Subcutaneous preadipocyte (primary cell): ENCODE results near the genes STK26, GPC3, CT45A2 and SAGE1.

DNA sequence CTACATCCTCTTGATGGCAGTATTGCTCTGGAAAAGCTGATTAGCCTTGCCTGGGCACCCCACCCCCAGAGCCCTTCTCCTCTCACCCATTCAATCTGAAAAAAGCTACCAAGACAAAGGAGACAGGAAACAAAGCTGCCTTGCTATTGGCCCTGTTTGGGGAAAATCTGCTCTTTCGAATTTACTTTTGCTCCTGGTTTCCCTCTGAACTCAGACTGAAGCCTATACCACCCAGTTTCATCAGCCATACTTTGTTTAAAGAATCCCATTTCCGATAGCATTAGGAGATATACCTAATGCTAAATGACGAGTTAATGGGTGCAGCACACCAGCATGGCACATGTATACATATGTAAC lies 195.1 kb upstream of the STK26 start:
- CAGE, long polyA plus RNA: no peak

DNA sequence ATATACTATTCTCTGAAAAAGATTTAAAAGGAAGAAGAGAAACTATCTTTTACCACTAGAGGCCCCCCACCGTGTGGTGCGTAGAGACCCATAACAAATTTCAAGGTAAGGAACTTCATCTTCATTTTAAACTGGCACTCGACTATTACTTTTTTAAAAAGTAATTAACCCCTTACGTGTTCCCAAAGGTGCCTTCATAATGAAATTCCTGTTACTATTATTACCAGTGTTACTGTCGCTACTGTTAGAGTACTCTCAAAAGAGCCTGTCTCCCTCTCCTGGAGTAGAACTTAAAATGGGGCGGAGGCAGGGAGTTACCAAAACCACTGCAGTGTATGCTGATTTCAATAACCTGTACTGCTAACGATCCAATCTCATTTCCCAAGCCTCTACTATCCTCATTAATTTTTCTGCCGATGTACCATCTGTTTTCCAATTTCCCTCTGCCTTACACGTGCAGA lies 888 bp upstream of the STK26 start:
- CAGE, long polyA plus RNA: no peak

- CAGE, long polyA plus RNA: no peak
Observed at GRCh38 chrX:132022645-132023423, at the start of gene STK26. STK26 (plus strand) TSS chrX:132023302.

DNA sequence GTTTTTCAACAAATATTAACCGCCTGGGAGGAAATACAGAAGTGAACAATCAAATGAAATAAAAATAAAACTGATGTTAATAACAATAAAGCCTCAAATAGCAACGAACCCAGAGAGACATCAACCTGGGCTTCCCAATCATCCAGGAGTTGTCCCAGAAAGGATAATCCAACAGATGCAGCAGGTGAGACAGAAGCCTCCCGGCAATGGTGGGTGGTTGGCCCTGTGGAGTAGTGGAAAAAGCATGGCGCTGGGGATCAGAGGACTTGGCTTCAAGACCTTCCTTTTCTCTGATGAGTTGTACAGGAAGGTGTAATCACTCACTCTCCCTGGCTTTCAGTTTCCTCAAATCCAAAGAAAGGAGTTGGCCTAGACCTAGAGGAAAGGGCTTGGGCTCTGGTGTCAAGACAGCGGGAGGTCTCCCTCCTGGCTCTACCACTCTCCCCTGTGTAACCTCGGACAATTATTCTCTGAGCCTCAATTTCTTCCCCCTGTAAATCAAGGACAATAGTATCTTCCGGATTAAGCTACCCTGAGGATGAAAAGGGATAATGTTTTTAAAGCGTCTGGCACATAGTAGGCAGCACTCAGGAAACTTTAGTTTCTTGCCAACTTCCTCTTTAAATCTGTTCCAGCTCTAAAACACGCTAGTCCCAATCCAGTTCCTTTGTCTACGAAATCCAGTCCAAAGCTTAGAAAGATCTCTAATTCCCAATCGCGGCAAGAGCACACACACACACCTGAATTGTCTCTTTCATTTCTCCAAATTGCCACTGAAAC lies 29.7 kb upstream of the GPC4 start:
- CAGE, long polyA plus RNA: no peak

- CAGE, long polyA plus RNA: no peak
Observed at GRCh38 chrX:133985360-133986172, at the start of gene GPC3. GPC3 (minus strand) TSS chrX:133985594.

DNA sequence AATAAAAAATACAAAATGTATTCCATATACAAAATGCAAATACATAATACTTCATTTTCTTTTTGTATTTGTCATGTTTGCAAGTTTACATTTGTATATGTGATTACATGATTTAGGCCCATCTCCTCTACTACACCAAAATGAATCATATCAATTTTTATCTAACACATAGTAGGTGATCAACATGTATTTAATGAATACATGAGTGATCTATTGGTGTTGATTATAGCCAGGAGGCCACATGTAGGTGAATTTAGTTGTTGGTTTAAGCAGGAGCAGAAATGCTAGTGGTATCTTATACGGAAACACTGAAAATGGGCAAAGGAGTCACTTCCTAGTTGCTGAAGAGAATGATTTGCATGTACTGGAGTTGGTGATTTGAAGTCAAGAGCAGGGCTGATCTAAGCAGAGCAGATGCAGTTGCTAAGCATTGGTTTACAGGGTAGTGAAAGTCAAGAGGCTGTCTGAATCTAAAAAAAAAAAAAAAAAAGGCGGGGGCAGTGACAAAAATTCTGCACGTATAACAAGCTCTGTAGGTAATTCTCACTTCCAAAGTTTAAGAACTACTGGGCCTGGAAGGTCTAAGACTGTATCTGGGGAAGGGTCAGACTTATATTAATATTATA lies 3.6 kb upstream of the PHF6 start:
- CAGE, long polyA plus RNA: no peak

DNA sequence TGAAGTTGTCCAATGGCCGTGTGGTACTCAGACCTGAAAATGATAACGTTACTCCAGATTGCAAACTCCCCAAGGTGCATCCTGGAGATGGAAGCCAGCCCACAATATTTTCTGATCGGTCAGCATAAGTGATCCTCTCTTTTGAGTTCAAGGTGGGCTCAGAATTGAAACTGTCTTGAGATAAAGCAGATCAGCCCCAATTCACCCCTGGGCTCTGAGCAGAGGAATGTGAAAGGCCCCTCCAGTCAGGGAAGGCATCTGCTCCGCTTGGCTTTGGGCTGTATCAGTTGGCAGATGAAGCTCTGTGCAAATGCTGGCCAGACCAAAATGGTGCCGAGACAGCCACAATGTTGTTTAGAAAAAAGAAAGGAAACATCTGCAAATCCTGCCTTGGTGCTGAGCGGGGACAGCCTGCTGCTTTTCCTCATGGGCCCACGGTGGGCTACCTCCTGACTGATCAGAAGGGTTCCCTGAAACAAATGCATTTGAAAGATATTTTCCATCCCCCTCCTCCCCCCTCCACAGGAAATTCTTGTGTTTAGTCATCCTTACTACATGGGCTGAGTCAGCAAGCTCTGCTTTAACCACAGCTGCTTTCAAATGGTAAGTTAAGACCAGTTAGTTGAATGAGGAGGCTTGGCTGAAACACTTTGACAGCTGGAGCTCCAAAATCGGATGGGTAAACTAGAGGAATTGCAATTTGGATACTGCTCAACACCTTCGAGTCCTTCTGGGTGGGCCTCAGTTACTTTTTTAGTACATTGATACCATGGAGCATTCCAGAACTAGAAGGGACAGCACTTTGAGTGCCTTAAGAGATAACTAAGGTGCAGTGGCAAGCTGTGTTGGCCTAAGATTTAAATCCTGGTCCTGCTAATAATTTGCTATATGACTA lies 36.2 kb downstream of the PLAC1 start:
- CAGE, long polyA plus RNA: no peak

DNA sequence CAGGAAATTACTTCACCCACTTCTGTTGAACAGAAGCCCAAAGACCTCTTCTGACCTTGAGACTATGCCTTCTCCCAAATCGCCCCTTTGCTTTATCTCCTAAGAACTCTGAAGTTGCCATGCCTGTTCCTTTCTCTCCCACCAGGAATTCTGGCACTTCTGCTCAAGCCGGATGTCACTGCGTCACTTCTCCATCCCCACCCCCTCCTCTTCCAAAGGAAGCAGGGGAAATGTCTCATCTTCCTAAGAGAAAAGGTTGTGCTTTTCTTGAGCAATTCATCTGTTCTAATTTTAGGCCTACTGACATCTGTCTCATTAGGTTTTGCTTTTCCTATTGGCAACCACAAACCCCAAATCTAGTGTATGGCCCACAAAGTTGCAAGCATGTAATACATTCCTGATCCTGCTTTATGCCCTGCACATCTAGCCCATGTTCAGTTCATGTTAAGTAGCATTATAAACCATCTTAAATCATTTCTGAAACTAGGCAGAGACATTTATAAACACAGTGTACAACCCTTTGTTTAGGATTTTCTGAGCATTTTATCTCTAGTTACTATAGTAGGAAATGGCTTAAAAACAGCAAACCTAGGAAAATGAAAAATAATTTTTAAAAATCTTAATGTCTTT lies 14.4 kb downstream of the PABIR3 start:
- CAGE, long polyA plus RNA: no peak

GRCh38 chrX:134933722-134934488 lies 18.8 kb upstream of the MOSPD1 start:
- CAGE, long polyA plus RNA: no peak

DNA sequence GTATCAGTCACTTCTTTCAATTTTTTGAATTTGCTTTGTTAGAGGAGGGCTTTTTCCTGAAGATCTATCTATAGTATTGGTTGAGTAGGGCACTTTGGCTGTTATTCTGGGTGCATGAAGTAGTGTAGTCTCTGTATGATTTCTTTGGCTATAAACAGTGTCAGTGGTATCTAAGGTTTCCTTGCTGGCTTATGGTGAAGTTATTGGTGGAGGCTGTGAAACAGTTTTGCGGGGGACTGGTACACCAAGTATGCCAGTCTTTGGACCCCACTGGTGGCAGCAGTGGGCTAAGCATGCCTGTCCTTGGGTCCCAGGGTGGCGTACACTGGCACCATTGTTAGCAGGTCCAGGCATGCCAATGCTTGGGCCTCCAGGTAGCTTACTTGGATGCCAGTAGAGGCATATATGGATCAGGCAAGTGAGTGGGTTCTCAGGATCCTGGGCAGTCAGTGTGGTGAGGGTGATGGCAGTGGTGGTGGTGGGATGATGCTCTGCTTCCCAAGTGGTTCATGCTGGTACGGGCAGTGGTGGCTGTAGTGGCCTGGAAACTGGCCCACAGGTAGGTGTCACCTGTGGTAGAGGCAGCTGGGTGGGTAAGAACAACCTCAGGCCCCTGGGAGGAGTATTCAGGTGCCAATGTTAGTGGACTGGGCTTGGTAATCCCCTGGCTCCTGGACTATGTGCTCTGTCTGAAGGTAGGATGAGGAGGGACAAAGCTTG lies 8.0 kb downstream of the ETDC start:
- CAGE, long polyA plus RNA: no peak

DNA sequence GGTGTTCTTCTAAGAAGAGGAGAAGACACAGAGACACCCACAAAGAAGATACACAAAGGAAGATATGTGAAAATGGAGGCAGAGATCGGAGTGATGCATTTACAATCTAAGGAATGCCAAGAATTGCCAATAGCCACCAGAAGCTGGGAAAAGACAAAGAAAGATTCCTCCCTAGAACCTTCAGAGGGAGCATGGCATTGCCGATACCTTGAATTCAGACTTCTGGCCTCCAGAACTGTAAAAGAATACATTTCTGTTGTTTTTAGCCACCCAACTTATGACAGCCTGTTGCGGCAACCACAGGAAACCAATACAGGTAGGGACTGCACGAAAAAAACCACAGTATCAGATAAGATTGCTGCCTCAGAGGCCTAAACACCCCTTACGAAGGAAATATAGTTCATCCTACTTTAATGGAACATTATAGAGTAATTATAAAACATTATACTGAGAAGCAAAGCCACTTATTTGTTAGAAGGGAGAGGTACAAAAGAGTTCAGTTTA lies 37.6 kb upstream of the SMIM10L2A start:
- CAGE, long polyA plus RNA: no peak

- CAGE, long polyA plus RNA: no peak
Observed at GRCh38 chrX:135523117-135523589, 2.7 kb downstream of the INTS6L start.

DNA sequence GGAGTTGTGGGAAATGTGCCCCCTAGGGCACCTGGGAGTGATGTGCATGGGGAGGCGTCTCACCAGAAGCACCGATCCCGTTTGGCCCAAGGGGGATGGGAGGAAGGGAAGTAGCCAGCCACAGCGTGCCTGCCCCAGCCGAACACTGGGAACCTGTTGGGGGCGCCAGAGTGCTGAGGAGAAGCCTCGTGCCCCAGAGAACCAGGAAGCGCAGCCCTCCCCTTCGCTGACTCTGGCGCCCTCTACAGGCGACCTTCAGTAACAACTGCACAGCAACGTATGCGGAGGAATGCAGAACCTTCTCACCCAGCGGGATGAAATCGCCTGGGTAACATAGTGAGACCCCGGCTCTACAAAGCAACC lies at the start of gene CT45A2:
Gene CT45A2 (minus strand): TSS at position 147 of the 363 bp plus-strand sequence.
- CAGE, long polyA plus RNA: no peak

GRCh38 chrX:135893175-135894017 lies at the start of gene SAGE1:
SAGE1 (plus strand) TSS chrX:135893716.
- CAGE, long polyA plus RNA: no peak

GRCh38 chrX:135974357-135974896 lies 639 bp upstream of the MMGT1 start:
- CAGE, long polyA plus RNA: no peak

GRCh38 chrX:136156491-136157106 lies 40.2 kb upstream of the FHL1 start:
- CAGE, long polyA plus RNA: no peak

DNA sequence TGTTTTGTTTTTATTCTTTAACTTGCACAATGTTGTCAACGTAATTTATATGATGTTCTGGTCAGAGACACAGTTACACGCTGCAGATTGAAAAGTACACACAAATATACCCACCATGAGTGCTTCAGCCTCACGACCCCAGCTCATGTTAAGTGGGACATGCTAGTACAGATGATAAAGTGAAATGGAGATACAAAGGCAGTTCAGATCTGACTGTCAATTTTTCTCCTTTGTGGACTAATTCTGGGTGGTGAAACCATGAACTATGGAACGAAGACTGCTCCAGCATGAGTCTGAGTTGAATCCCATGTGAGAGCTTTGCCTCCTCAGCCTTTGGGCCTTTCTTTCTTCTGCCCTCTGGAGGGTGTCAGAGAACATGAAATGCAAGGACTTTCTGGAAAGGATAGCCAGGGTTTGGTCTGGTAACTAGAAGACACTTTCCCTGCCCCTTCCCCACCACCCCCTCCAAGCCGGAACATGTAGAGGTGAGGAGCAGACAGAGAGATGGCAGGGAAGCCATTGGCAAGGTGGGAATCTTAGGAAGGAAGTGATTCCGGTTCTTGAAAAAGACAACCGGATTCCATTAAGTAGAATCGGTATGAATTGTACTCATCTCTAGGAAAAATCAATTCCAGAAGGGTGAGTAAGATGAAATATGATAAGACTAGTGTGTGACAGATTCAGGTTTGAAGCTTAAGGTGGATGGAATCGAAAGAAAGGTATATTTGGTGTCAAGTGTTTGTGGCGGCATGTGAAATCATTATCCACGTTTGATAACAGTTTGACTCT lies 30.6 kb upstream of the FHL1 start:
- CAGE, long polyA plus RNA: no peak

- CAGE, long polyA plus RNA: no peak
Observed at GRCh38 chrX:136207728-136208370, 11.0 kb downstream of the FHL1 start.

GRCh38 chrX:136651547-136652257 lies 3.7 kb downstream of the CD40LG start:
- CAGE, long polyA plus RNA: no peak

DNA sequence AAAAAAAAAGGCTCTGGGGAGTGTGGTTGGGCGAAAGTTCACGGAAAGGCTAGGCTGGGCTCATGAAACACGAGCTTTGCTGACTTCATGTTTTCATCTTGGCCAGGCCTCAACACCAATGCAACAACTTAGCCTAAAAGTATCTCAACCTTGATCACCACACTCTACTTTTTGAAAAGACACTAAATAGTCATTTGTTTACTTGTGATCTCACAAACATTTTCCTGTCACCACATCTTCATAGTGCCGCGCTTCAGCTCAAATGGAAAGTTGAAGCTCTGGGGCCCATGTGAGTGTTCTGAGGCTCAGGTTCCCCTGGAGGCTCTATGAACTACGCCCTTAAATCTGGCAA lies 5.0 kb downstream of the CD40LG start:
- CAGE, long polyA plus RNA: no peak